Frontal cortex (tissue), 2 donors: ENCODE measurements around the gene COPS7A.

GRCh38 chr12:6432952-6433508 lies 11.7 kb upstream of the CD27 start:
- RAMPAGE, long total RNA = no peak

DNA sequence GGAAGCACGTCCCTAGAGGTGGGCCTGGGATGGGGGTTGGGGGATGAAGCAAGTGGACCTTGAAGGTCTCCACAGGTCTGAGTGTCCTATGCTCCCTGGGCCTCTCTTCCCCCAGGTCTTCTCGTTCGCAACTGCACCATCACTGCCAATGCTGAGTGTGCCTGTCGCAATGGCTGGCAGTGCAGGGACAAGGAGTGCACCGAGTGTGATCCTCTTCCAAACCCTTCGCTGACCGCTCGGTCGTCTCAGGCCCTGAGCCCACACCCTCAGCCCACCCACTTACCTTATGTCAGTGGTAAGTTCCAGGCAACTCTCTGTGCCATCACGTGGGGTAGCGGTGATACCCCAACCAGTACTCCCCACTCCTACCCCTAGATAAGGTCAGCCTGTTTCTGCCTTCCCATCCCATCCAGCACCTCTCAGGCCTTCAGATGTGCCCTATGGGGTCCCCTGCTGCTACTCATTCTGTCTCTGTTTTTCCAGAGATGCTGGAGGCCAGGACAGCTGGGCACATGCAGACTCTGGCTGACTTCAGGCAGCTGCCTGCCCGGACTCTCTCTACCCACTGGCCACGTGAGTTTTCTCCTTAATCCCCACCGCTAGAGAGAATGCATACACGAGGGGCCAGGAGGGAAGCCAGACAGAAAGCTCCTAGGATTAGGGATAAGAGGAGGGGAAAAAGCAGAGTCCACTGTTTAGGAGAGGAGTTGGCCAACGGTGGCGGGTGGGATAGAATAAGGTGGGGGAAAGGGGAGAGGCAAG lies 1.6 kb upstream of the TAPBPL start:
- RAMPAGE, long total RNA = no peak

GRCh38 chr12:6452238-6453427 lies 791 bp downstream of the TAPBPL start:
- RAMPAGE, long total RNA = no peak

DNA sequence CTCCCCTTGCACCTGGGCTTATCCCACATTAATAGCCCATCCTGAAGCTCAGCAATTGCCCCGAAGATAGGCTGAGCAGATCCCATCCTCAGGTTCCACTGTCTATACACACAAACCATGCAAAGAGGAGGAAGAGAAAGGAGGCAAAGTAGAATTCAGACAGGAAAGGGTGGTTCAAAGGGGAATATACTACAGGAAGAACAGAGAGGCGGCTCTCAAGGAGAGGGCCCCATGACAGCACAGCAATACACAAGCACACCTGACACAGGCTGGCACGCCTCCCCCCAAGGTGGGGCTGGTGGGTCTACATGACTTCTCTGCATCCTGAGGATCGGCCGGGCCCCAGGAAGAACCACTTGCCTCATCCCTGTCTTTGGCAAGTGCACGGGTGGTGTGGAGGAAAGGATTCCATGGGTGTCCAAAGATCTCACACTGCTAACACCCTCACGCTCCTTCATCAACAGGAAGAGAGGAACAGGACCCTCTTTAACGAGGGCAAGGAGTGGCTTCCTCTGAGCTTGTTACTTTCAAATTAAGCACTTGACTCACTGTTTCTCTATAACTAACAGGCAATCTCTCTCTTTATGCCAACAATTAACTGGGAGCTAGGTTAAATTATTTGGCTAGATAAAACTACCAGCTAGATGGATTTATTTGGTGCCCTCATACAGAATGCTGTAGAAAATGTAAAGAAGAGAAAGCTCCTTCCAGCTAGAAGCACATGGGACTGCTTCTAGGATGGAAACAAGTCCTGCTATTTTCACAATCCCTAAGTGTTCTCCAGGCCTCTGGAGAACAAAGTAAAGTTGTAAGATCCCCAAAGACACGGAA lies 7.2 kb downstream of the VAMP1 start:
- RAMPAGE, long total RNA = no peak

DNA sequence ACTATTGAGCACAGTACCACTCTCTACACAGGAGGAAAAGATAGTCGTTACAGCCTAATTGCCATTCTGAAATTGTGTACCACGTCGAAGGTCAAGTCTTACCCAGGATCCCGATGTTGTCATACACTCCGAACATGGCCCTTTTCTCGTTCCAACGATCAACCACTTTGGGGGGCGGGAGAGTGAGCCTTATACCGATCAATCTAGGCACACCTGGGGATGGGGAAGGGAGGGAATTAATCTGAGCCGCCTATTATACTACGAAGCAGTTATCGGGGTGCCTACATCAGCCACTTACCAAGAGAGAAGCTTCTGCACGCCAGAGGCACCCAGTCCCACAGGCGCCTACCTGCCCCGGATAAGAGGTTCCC lies 317 bp downstream of the MRPL51 start:
- RAMPAGE, long total RNA = no peak

GRCh38 chr12:6538471-6538850 lies 4.1 kb downstream of the GAPDH start:
- RAMPAGE, long total RNA = no peak

GRCh38 chr12:6539692-6540534 lies 5.6 kb downstream of the GAPDH start:
- RAMPAGE, long total RNA = no peak

GRCh38 chr12:6594364-6594894 lies 12.8 kb downstream of the CHD4 start:
- RAMPAGE, long total RNA = no peak

DNA sequence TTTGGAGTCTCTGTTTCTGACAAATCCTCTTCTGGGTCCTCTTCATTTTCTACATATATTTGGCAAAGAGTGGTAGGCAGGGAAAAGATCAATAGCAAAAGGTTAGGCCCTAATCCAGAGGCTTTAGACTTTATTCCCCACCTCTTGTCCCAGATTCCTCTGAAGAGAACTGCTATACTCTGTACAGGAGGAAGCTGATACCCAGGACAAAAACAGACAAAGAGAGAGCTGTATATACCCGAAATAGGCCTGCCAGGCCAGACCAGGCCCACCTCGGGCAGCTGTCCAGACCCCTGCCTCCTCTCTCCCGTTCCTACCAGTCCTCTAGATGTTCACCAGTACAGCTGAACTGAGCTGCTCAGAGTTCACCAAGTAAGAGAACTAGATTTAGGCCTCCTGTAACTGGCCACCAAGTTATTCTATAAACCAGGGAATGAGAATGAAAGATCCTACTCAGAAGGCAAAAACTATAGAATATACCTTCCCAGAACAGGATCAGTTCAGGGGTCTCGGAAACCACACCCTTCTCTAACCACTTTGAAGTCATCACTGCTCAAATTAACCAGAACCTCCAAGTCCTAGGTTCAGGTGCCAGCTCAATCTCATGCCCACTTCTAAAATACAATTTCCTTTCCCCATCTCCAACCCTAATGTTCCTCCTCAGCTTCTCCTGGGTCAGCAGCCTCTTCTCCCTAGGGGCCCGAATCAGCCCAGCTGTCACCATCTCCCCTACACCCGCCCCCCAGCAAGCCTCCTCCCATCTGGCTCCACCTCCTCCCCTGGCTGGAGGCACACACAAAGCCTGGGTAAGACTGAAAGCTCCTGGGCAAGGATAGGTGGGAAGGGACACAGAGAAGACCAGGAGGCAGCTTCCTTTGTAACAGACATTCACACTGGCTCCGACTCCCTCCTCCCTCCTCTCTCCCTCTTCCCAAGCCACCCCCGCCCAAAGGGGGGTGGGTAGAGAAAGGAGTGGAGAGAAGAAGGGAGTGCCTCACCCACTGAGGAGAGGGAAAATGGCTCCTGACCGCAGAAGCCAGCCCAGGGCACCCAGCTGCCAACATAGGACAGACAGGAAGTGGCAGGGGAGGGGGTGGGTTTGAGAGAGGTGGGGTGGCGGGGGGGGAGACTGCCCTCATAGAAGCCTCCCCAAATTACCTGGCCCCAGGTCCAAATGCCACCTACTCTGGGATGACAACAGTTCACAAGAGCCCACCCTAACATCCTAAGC lies 4.3 kb downstream of the CHD4 start:
- RAMPAGE, long total RNA = no peak

GRCh38 chr12:6613446-6614268 lies 6.5 kb upstream of the CHD4 start:
- RAMPAGE, long total RNA = no peak

DNA sequence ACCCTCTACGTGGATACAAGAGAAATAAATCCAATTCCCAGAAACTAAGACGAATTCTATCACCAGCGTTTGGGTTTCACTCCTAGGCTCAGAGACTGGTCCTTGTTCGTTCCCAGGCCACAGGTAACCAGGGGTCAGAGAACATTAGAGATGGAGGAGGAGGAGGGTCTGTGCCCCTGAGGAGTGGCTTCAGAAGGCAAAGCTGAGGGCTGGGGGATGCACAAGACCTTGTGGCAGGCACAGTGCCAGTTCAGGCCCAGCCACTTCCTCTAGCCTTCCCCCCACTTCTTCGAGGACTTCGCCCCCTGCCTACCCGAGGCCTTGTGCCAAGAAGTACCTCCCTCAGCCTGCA lies 809 bp downstream of the ZNF384 start:
- RAMPAGE, long total RNA = no peak

DNA sequence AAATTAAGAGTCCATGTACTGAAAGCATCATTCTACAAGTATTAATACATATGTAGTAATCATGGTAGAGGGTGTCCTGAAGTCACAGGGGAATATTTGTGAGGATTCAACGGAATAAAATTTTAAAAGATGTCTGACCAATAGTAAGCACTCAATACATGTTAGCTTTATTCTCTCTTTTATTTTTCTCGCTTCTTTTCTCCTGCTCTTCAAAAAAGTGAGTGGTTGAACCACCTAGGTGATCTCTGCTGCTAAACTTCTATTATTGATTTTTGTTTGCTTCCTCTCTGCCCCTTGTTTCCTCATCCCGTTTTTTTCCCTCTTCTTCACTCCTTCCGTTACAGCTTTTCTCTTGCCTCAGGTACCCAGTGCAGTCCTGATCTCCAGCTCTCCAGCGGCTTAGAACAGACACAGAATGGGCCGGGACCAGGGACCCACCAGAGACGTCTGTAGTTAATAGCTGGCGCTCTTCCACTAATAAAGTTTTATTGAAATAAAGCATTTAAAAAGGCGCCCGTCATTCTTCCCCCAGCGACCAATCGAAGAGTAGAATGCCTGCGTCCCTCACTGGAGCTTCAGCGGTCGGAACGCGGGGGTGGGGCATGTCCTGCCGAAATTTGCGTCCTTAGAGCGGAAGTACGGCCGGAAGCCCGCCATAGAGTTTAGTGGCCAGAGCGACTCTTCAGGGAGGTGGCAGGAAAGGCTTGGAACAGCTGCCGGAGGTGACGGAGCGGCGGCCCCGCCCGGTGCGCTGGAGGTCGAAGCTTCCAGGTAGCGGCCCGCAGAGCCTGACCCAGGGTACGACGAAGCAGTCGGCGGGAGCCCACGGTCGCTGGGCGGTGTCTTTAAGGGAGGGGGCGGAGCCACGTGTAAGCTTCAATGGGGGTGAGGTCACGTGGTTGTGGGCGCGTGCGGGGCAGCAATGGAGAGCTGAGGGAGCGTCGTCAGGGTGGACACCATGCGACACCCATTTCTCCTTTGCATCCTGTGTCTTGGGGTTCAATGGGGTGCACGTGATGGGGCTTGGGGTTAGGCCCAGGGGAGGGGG lies at the start of gene COPS7A:
COPS7A (plus strand) TSS at position 665 of the 1,048 bp plus-strand sequence.
- RAMPAGE, long total RNA = no peak

GRCh38 chr12:6865937-6866468 lies 1.3 kb upstream of the TPI1 start:
- RAMPAGE, long total RNA = no peak

GRCh38 chr12:6944378-6945061 lies 698 bp downstream of the C12orf57 start:
- RAMPAGE, long total RNA = no peak

- RAMPAGE, long total RNA = no peak
Observed at GRCh38 chr12:6945868-6947023, 2.4 kb downstream of the C12orf57 start.

- RAMPAGE, long total RNA = no peak
Observed at GRCh38 chr12:7038001-7038646, 19.8 kb upstream of the LPCAT3 start.

- RAMPAGE, long total RNA = no peak
Observed at GRCh38 chr12:7111146-7111783, 2.3 kb upstream of the C1RL start.

- RAMPAGE, long total RNA = no peak
Observed at GRCh38 chr12:7117918-7118889, 9.2 kb upstream of the C1RL start.

DNA sequence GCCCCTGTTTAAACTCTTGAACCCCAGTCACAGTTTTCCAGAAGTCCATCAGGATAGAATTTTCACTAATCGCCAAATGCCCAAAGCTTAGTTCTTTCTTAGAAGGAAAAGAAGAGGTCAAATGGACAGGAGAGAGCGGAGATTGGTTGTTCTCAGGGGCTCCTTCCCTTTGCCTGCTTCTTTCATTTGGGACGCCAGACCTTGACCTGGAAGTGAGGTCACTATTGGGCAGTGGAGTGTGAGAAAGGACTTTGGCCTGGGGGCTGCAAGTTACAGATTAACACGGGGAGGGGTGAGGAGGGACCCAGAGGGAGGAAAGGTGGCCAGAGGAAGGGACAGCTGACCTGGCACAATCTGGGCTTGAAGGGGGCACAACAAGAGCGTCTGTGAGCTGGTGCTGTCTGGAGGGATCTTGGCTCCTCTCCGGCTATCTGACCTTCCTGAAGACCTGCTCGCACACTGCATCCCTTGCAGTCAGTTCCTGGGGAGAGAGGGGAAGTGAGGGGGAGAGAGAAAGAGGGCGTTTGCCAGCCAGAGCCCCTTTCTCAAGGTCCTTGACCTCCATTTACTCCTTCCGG lies 4.9 kb downstream of the RBP5 start:
- RAMPAGE, long total RNA = no peak

DNA sequence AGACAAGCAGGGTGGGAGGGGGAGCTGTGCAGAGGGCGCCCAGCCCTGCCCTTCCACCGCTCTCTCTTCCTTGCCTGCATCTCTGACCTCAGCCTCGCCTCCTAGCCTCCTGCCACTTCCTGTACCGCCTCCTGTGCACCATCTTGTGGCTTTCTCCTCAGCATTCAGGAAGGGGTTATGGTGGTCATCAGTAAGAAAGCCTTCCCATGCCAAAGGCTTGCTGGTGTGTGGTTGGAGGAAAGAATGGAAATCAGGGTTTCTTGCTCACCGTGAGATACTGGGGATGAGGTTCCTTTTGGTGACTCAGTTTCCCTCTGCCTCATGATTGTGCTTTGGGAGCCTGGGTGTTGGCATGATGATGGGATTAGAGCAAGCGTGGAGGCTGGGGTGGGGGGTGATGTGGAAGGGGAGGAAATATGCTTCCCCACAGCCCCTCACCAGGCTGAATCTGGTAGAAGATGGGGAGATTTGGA lies 1.5 kb downstream of the CLSTN3 start:
- RAMPAGE, long total RNA = no peak